ENCODE measurements around a stretch of chr6.

DNA sequence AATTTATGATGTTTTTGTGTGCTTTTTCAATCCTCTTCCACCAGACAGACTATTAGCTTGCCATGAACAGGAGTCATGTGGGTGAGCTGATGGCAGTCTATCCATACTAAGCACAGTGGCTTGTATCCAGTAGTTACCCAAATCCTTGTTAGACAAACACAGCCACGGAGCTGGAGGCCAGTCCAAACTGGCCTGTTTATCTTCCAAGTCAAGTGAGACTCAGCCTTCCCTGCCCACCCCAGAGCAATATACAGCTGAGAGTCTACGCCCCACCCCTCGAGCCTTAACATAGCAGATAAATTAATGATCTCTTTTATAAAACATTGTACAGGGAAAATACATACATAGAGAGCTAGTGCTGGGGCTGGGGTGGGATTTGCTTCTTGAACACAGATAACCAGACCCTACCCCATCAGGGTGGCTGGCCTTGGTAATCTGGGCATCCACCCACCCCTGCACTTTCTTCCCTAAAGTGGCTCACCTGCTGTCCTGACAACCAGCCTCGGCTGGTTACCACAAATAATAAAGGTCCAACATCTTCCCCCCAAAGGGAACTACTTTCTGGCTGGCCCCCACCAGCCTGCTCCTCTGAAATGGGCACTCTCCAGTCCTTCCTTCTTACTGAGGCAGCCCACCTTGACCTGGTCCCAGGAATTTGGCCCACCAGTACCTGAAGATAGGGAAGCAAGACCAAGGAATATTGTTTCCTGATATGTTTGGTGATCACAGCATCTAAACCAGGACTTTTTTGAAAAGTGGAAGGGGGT, 40.9 kb downstream of the C6orf132 start:
- PRO-cap: no peak

DNA sequence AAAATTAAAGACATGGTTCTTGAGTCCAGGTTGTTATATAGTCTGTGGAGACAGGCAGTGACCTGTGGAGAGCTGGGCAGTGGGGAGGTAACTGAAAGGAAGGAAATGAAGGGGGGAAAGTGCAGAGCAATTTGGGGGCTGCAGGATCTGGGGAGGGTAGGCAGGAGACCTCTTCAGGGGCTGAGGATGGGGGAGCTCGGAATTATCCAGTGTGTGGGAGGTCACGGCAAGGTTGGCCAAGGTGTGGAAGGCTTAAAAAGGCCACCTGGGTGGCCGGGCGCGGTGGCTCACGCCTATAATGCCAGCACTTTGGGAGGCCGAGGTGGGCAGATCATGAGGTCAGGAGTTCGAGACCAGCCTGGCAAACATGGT, 3.1 kb upstream of the C6orf132 start:
- PRO-cap: no peak

GRCh38 chr6:42226620-42227193, 9.0 kb upstream of the MRPS10 start:
- PRO-cap: no peak

GRCh38 chr6:42269564-42270084, 52.0 kb upstream of the MRPS10 start:
- PRO-cap: no peak

DNA sequence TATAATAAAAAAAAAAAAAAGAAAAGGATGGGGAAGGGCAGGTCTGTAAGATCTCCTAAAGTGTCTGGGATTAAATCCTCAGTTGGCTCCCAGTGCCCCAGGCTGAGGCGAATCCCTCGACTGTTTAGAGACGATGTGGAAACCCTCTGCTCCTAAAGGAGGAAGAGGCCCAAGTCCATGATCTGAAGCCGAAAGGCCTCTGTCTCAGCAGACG, 69.5 kb upstream of the MRPS10 start:
- PRO-cap: no peak

DNA sequence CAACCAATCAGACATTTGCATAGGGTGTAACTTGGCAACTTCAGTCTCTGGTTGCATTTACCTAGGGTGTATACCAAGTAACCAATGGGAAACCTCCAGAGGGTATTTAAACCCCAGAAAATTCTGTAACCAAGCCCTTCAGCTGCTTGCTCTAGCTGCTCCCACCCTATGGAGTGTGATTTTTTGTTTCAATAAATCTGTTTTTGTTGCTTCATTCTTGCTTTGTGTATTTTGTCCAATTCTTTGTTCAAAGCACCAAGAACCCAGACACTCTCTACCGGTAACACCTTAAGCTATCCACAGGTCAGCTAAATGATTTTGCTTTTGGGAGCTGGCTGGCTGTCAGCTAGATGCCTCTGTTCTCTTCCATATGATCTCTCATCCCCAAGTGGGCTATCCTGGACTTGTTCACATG, 7.7 kb upstream of the UBR2 start:
- PRO-cap: no peak

DNA sequence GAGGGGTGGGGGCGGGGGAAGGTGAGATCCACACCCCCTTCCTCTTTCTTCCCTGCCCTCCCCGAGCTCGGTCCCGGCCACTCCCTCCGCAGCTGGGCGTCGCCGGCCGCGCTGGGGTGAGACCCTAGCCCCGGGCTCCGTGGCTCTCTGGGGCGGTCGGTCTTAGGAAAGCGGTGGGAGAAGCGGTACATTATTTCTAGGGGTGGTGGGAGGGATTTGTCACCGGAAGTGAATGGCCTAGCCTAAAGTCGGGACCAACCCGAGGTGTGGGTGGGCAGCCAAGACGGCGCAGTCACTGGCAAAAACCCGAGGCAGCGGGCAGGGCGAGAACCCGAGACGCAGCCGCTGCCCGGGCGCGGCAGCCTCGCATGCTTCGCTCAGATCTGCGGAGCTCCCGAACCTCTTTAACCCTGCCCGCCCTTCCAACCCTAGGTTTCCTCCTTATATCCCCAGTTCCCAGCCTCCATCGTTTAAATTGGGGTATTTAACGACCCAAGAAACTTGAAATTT, 1.1 kb upstream of the TBCC start:
- PRO-cap: bidirectional peak, plus-strand start at position 91 of the sequence, minus-strand start outside the sequence; bidirectional peak, plus-strand start at position 153 of the sequence, minus-strand start at position 170 of the sequence

DNA sequence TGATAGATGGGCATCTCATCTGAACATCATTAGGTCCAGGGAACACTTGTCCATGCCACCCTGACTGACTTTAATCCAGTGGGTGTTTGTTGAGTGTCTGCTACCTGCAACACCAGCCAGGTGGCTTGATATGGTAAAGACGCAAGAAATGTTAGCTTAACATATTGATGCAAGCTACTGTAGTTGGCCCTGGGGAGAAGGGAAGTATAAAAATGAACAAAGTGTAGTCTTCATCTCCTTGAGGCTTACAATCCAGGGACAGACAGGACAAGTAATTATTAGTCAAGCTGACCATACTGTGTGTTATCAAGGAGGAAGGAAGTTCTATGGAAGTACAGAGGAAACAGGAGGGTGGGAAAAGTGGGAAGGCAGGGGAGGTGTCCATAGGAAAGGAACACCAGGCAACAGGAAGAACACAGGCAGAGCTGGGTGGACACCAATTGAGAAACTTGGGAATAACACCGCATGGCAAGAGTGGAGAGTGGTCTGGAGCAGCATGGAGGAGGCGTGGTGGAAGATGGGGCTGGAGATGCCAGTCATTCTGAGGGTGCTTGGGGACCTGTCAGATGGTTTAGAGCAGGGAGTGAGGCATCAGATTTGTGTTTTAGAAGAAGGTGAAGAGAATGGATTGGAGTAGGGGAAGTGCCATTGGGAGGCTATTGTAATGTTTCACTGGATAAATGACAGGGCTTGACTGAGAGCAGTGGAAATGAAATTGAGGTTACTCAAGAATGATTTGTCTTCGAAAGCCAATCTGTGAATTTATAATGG, 14.2 kb upstream of the BICRAL start:
- PRO-cap: no peak

DNA sequence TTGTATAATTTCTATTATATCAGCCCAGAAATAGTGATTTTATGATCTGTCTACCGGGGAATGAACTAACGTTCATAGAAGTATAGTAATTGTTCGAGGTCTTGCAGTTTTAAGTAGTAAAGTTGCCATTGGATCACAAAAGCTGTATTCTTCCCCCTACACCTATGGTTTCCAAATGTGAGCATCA, 2.6 kb downstream of the BICRAL start:
- PRO-cap: no peak

- PRO-cap: no peak
These were observed 4.6 kb downstream of the C6orf226 start for GRCh38 chr6:42885932-42886483.

DNA sequence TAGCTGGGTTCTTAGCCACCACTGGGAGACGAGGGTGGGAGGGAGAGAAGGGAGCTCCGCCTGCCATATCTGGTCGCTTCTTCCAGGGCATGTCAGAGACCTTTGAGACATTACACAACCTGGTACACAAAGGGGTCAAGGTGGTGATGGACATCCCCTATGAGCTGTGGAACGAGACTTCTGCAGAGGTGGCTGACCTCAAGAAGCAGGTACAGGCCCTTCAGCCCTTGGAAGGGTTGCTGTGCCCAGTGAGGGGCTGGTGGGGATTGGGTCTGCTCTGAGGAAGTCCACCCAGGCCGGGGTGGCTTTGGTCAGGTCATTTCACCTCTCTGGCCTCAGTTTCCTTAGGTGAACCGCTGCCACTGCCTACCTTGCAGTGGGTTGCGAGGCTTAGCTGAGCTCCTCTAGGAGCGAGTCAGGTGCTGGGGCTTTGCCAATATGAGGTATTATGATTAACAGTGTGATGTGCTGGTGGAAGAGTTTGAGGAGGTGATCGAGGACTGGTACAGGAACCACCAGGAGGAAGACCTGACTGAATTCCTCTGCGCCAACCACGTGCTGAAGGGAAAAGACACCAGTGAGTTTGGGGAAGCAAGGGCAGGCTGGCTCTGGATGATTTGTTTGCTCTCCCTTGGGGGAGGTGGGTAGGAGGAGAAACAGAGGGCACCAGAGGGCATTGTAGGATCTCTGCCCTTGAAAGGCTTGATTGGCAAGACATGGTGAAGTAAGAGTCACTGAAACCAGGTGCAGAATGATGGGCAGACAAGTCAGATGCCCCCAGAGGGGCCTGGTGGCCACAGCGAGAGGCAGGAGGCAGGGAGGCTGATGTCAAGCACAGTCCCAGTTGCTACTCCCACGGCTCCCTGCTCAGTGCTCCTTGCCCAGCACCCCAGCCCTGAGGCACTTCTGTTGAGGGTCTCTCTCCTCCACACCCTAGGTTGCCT, 8.6 kb downstream of the CNPY3 start:
- PRO-cap: no peak

DNA sequence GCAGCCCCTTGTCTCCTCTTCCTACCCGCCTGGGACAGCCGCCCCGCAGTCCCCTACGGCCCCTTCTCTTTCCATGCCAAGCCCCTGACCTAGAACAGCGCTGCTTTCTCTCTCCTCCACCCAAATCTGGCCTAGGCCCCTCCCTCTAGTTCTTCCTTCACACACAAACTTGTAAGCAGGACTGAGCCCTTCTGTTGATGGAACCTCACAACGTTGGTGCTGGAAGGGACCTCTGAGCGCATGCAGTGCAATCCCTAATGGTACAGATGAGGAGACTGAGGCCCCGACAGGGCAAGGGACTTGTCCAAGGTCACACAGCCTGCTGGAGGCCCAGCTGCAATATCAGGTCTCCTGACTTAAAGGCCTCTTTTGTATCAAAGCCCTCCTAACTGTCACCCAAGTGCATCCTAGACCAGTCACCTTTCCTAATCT, 767 bp downstream of the PPP2R5D start:
- PRO-cap: no peak

DNA sequence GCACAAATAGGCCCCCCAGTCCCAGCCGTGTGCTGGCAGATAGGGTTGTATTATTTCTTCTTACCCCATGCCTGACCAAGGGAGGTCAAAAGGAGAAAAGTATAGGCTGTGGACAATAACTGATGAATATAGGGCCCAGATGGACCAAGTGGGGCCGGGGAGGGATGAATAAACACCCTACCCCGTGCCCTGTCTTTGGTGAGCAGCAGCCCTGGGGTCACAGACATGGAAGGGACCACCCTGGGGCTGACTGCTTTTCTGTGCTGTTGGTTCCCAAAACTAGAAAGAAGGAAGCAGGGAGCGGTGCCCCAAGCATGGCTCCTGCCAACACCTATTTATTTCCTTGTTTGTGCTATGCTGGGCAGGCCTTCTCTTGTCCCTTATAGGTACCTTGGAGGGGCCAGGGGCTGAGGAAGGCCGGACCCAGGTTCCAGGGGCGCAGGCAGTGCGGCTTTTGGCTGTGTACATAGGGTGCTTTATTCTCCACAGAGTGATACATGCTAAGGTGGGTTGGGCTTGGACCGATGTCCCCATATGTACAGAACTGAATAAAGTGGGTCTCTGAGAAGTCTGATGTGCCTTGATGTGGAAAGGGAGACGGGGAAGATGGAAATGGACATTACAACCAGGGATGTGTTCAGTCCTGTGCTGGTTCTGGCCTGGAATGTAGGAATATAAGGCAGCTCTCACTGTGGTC, 1.8 kb downstream of the MEA1 start:
- PRO-cap: no peak

DNA sequence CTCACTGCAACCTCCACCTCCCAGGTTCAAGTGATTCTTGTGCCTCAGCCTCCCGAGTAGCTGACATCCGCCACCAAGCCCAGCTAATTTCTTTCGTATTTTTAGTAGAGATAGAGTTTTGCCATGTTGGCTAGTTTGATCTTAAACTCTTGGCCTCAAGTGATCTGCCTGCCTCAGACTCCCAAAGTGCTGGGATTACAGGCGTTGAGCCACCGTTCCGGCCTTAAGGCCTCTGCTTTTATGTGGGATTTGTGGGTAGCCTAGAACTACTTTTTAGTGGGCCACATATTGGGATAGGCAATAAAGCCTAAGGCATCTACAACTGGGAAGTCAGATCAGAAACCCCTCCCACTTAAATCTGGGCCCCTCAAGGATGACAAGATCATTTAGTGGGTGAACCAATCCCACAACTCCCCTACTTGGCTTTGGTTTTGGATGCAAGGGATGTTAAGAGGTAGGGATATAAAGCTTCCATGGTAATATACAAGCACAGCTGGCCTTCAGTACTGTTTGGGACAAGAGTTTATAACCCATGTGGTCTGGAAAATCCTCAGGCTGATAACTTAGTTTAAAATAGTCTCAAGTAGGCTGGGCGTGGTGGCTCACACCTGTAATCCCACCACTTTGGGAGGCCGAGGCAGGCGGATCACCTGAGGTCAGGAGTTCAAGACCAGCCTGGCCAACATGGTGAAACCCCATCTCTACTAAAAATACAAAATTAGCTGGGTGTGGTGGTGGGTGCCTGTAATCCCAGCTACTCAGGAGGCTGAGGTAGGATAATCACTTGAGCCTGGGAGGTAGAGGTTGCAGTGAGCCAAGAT, 8.5 kb downstream of the RRP36 start:
- PRO-cap: no peak

GRCh38 chr6:43040312-43041181, 13.1 kb downstream of the CUL7 start:
- PRO-cap: no peak

DNA sequence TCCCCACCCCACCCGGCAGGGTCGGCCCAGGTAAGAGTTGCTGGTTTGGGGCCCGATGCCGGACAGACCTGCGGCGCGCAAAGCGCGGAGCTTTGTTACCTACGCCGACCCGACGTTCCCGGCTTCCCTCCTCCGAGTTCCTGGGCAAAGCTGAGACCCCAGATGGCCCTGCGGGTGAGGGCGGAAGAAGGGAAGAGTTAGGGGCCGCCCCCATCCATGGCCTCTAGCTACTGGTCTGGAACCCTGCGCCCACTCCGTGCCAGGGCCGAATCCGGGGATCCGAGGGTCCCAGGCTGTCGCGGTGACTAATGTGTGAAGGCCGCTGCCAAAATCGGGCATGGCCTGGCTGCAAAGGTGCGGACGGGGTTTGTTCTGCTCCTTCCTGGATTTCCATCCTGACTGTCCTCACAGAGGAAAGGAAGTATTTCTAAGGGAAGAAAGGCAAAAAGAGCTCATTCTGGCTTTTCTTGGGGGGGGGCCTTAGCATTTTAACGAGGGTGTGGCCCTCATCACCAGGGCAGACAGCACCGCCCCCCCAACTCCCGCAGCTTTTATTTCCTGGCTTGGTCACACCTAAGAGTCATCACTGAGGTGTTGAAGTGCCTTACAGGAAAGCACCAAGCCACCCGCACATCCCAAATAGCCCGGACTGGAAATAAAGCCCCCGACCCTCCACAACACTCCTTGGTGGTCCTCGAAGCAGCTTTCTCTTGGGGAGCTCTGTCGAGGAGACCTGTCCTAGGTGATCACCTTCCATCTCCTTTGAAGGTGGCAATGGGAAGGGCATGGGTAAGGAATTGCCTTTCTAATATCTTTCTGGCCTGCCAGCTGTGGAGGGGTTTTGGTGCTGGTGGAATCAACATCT, 1.1 kb downstream of the PTK7 start:
- PRO-cap: no peak

- PRO-cap: no peak
These were observed 41.5 kb upstream of the SRF start for GRCh38 chr6:43129437-43130089.

DNA sequence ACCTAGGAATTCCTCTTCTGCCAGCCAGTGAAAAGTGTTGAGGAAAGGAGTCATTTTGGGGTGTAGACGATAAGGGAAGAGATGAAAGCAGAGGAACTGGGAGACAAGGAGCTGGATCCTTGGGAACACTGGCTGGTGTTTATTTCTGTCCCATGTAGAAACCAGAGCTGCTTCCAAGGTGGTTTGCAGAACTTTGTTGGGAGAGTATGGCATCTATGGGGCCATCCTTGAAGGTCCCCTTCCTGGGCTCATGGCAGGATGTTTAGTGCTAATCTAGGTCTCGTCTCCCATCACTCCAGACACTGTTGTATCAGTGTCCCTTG, 1.8 kb downstream of the SRF start:
- PRO-cap: no peak

- PRO-cap: no peak
These were observed 5.2 kb downstream of the CUL9 start for GRCh38 chr6:43187243-43187619.

DNA sequence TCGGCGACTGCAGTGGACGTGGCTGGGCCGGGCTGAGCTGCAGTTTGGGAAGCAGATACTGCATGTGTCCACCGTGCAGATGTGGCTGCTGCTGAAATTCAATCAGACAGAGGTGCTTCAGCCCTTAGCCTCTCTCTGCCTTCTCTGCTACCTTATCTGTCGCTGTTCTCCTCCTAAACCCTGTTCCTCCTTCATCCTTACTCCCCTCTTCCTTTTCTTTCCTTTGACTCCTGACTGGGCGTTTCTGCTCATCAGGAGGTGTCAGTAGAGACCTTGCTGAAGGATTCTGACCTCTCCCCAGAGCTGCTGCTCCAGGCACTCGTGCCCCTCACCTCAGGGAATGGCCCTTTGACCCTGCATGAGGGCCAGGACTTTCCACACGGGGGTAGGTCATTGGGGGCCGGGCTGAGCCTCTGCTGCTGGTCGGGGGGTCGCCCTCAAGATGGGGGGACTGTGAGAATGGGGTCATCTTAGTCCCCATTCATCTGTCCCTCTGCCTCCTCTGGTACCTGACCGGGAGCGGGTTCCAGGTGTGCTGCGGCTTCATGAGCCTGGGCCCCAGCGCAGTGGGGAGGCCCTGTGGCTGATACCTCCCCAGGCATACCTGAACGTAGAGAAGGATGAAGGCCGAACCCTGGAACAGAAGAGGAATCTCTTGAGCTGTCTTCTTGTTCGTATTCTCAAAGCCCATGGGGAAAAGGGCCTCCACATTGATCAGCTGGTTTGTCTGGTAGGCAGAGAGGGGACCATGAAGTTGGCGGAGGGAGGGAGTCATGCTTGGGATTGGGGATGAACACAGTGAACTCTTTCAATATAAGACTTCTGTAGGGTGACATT, 15.9 kb downstream of the DNPH1 start:
- PRO-cap: no peak

Measured in natural killer cell (primary cell).